Left lobe of liver (tissue), 1 donor: Measurements from ENCODE around the genes NDC1 and CYB5RL.

- PRO-cap = no peak
Observed at GRCh38 chr1:52467565-52467934, 63.1 kb downstream of the PRPF38A start.

DNA sequence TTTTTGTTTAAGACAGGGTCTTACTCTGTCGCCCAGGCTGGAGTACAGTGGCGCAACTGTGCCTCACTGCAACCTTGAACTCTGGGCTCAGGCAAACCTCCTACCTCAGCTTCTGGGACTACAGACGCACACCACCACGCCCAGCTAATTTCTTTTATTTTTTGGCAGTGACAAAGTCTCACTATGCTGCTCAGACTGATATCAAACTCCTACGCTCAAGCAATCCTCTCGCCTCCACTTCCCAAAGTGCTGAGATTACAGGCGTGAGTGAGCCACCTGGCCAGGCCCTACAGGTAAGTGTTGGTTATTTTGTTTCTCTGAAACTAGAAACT lies 2.4 kb downstream of the TUT4 start:
- PRO-cap = unidirectional peak, plus-strand start at position 184 of the sequence

DNA sequence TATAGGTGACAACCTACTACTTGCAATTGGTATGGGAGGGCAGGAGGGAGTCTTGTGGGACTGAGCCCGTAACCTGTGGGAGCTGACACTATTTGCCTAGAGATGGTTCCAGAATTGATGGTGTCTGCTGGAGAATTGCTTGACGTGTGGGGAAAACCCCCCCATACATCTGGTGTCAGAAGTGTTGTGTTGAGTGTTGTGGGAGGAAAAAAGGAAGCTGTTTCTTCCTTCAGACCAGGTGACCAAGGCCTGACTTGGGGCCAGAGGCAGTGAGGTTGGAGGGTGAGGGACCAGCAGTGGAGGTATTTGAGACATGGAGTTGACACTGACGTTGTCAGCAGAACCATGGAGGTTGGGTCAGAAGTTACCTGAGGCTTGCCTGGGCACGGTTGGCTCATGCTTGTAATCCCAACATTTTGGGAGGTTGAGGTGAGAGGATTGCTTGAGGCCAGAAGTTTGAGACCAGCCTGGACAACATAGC lies 8.4 kb downstream of the SHISAL2A start:
- PRO-cap = no peak

DNA sequence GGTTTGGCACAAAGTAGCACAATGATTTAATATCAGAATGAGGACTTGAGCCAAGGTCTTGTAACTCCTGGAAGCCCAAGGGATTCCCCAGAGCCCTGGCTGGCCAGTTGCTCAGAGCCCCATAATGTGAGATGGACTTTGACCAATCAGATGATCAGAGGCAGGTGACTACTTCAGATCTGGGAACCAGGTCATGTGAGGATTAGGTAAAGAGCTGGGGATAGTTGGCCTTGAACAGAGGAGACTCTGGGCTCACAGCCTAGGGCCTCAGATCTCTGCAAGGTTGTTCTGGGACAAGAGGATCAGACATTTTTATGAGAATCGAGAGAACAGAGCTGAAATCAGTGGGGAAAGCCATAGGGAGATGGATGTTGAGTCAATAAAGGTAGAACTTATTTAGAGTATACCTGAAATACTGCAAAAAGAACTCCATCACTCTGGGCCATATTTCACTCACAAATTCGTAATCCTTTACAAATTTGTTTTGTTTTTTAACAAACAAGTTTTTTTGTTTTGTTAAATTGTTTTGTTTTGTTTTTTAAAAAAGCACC lies 19.0 kb downstream of the SHISAL2A start:
- PRO-cap = no peak

DNA sequence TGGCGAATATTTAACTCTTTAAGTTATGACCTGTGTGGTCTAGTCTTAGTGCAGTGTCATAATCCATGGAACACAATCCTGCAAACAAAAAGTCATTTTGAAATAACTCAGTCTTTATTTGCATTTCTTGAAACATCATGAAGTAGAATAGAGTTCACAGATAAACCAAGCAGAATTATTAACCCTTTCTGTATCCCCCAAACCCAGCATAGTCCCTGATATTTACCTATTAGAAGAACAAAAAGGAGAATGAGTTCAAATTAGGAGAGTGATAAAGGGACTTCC lies 19.9 kb downstream of the ZYG11B start:
- PRO-cap = unidirectional peak, minus-strand start at position 72 of the sequence

GRCh38 chr1:52771113-52772000 lies 45.1 kb downstream of the ZYG11B start:
- PRO-cap = no peak

- PRO-cap = no peak
Observed at GRCh38 chr1:53052399-53052876, 9.6 kb upstream of the PODN start.

DNA sequence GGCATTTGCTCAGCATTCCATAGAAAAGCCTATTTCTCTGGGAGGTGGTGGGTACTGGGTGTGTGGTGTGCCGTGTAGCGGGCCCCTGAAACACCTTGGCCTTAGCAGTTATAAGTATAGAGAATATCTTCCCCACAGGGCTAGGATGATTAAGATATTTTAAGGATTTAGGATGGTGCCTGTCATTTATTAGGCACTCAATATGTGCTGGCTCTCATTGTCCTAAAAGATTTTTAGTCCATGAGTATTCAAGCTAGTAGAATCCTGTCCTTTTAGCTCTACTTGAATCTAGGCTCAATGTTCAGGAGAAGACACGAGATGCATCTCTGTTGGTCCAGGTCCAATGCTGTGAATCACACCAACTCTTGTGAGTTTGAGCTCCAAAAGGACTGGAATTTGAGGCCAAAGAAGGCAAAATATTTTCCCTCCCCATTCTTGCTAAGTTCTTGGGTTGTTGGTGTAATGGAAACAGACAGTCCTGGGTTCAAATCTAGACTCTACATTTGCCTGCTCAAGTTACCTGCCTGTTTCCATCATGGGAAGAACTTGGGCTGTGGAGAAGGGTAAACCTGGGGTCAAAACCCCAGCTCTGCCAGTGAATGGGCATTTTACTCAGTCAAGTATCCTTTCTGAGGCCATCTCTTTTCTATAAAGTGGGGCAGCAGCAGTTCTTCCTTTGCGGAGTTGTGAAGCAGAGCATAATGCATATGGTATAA lies 1.4 kb upstream of the PODN start:
- PRO-cap = no peak

- PRO-cap = no peak
Observed at GRCh38 chr1:53083350-53084119, 21.5 kb downstream of the PODN start.

DNA sequence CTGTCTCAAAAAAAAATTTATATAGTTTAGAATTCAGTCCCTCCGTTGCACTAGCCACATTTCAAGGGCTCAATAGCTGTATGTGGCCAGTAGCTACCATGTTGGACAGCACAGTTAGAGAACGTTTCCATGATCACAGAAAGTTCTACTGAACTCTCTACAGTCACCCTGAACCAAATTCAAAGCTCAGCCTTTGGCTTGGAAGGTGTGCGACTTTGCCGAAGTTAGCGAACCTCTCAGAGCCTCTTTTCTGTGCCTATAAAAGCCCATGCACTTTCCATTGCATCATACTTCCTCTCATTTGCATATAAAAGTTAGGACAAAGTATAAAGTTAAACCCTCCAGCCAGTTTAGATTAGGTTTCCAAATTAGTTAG lies 4.7 kb upstream of the SLC1A7 start:
- PRO-cap = unidirectional peak, minus-strand start at position 236 of the sequence

- PRO-cap = no peak
Observed at GRCh38 chr1:53197799-53198418, 1.3 kb downstream of the CPT2 start.

GRCh38 chr1:53225929-53227106 lies 5.9 kb upstream of the CZIB start:
- PRO-cap = no peak

GRCh38 chr1:53390214-53390603 lies 62.3 kb upstream of the LRP8 start:
- PRO-cap = no peak

- PRO-cap = unidirectional peak, minus-strand start at chr1:53838577
Observed at GRCh38 chr1:53837847-53838967, at the start of gene NDC1. Gene NDC1, minus strand, starts transcription at chr1:53838296.

DNA sequence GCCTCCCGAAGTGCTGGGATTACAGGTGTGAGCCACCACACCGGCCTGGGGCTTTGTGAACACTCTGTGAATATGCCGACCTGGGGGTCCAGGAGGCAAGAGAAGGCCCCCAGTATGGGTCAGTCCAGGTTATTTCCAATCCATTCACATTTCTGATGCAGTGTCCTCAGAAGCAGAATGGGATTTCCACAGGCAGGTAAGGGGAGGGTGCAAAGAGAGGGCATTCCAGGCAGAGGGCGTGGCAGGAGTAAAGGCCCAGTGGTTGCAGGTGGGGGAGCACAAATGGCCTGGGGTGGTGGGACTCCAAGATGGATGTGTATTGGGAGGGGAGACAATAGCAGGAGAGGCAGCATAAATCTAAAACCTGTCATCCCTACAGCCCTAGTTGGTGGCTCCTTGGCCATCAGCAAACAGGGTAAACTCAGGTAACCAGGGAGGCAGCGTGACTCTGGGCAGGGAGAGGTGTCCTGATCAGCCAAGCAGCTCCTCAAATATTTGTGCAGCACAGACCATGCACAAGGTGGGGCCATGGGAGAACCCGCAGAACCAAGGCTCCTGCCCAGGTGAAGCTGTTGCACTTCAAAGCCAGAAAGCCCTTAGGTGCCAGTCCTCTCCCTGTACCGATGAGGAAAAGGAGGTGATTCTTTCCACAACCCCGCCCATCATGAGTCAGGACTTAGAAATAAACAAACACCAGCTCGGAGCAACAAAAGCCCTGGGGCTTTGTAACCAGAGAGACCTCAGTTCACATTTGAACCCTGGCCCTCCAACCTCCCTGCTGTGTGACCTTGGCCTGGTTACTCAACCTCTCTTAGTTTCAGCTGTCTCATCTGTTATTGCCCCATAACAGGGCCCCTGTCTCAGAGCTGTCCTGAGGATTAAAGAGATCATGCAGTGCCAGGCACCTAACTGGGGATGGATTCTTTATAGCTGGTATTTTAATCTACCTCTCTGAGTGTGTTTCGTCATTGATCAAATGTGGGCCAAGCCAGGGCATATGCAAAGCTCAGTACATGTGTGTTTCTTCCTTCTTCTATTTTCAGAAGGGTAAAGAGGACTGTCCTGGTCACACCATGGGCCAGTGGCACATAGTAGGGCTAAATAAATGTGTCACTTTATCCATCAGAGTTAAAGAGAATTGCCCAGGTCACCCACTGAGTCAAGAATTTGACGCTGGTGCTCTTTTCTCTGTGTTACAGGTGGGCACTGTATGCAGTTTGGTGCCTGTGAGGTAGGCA lies 1.7 kb downstream of the LDLRAD1 start:
- PRO-cap = no peak

GRCh38 chr1:54199311-54200295 lies at the start of gene CYB5RL:
Gene CYB5RL, minus strand, starts transcription at chr1:54200030.
- PRO-cap = bidirectional peak, plus-strand start at chr1:54200249, minus-strand start at chr1:54200030

DNA sequence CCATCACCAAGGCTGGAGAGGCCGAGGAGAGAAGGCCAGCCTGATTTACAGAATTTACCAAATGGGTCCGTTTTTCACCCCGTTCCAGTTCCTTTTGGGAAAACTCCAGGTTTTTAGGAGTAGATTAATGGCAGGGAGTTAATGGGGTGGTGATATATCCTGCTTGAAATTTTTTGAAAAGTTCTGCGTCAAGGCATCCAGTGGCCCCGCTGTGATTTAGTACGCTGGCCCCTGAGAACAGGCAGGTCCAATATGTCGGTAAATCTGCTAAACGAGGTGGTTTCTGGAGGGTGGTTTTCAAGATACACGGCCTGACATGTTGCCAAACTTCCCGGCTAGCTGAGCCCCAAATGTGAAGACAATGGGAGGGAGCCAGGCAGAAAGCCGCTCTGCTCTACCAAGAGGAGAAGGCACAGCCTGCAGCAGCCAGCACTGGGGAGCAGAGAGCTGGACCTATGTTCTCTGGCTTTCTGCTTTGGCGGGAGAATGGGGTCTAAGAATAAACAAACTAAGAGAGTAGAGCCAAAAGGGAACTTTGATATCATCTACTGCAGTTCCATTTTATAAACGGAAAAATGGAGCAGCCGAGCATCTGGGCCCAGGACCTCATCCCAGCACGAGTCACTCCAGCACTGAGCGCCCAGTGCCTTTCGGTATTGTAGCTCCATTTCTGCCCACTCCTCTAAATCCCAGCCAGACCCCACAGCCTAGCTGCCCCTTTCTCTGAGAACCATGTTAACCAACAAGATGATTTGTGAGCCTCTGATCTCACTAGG lies 124.8 kb downstream of the MRPL37 start:
- PRO-cap = no peak

DNA sequence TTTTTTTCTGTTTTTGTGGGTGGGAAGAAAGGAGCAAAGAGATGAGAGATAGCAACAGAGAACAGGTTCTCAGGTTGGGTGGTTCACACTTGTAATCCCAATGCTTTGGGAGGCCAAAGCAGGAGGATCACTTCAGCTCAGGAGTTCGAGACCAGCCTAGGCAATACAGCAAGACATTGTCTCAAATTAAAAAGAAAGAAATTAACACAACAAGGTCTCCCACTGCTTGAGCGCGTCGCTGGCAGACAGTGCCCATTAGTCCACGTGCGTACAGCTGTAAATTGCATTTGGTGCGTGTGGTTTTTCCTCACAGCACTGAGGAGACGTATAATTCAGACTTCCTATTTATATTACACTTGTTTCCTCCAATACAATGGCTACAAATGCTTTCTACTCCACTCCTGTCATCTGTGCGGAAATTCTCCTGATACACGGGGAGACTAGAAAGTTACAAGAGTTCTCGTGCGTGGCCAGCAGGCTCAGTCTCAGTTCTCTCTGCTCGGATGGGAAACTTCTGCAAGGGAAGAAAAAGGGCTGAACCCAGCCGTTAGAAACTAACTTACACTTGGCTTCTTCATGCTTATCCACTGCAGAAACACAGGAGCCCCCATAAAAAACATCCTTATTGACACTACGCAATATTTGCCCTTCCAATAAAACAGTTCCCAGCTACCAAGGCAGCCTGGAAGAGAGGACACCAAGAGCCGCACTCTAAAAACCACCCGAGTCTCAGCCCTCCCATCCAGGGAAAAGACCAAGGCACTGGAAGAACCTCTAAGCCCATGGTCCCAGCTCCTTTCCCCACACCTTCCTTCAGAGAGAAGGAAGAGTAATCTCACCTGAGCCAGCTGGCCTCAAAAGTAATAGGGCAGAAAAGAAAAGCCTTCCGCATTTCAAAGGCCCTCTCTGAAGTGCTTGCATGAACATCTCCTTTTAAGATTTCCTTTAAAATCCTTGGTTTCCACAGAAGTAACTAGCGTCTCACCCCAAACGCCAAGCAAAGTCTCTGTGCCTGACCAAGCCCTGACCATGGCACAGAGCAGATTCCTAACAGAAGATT lies 145.0 kb downstream of the MRPL37 start:
- PRO-cap = no peak

DNA sequence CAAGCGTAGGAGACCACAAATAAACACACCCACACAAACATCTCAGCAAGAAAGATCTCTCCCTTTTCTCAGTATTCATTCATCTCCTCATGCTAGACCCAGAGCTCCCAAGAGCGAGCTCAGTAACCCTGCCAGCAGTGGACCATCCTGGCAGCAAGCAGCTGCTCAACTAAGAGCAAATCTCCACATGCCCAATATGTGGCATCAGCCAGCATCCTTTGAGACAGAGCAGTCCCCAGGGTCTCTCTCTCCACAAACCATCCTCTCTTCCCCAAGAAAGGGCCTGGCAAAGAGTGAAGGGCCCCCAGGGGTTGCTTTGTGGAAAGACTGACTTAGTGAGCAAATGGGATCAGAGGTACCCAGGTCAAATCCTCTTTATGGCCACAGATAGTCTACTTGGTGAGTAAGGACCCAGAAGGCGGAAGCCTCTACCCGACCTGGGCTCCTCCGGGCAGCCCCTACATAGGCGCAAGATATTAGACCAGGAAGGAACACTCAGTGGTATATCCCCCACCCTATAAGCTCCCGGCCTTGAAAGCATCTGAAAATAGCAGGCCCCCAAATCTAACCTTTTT lies 162.2 kb downstream of the MRPL37 start:
- PRO-cap = no peak

GRCh38 chr1:54403806-54404319 lies 144.2 kb upstream of the ACOT11 start:
- PRO-cap = no peak